LHCN-M2 (cell line): ENCODE measurements around the genes PRRG2 and SCAF1.

- RAMPAGE, long total RNA = no peak
Measured at GRCh38 chr19:49513754-49514172, 1.3 kb downstream of the FCGRT start.

DNA sequence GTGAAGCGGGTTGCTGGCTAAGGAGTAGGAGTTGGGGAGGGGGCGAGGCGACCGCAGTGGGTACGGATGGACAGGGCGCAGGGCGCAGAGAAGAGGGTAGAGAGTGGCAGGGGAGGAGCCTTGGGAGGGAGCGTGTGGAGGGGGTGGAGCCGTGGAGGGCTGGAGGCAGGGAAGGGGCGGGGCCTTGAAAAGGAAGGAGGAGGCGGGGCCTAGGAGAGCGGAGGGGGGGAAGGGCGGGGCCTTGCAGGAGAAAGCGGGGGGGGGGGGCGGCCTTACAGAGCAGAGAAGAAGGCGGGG is 24.5 kb downstream of the NOSIP start:
- RAMPAGE, long total RNA = no peak

DNA sequence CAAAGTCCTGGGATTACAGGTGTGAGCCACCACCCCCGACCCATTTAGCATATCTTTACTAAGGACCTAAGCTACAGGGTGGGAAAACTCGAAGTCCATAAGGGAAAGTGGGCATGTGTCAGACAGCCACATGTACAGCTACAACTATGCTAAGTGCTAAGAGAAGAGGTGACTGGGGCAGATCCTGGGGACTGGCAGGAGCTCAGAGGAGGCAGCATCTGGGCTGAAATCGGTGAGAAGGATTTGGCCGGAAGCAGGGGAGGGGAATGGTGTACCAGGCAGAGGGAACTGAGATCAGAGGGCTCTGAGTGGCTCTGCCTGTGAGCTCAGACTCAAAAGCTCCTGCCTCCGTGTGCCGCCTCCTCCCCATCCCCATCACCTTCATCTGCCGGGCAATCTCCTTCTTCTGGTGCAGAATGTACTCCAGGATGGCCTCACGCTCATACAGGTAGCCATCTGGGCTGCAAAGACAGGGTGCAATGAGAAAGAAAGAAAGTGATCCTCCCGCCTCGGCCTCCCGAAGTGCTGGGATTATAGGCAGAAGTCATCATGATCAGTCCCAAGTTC is 21.8 kb downstream of the NOSIP start:
- RAMPAGE, long total RNA = no peak

DNA sequence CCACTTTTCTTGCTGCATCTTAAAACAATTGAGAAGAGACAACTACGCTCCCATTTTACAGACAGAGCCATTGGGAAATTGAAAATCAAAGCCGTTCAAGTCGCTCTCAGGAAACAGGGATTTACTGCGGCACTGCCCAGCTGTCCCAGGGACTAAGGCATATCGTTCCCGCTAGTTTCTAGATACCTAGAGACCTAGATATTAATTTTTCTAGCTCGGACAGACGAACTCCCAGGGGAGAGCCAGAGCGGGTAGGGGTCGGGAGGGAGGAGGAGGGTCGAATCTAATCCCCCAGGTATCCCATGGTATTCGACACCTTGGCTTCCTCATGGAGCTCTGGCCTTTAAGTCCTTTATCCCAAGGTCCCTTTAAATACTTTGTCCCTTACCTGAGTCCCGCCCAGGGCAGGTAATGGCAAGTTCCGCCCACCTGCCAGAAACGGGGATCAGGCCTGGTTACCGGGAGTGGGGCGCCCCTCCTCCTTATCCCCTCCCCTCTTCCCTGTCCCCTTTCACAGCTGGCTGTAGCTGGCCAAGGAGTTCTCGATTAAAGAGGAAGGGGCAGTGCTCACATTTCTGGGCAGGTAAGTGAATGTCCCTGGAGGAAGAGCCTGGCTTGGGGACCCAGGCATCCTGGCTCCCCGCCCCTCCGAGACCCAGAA is at the start of gene PRRG2:
Gene PRRG2 (plus strand): TSS at position 418 of the 661 bp plus-strand sequence.
- RAMPAGE, long total RNA = no peak

DNA sequence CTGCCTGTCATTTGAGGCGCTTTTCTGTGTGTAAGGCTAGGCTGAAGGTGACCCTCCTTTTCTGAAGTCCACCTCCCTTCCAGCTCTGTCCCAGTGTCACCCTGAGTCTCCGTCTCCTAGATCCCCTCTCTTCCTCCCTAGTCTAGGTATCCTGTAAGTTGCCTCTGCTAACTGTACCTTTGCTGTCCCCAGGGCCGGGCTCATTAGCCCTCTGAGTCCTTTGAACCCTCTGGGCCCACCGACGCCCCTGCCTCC is 1.3 kb upstream of the PRR12 start:
- RAMPAGE, long total RNA = no peak

DNA sequence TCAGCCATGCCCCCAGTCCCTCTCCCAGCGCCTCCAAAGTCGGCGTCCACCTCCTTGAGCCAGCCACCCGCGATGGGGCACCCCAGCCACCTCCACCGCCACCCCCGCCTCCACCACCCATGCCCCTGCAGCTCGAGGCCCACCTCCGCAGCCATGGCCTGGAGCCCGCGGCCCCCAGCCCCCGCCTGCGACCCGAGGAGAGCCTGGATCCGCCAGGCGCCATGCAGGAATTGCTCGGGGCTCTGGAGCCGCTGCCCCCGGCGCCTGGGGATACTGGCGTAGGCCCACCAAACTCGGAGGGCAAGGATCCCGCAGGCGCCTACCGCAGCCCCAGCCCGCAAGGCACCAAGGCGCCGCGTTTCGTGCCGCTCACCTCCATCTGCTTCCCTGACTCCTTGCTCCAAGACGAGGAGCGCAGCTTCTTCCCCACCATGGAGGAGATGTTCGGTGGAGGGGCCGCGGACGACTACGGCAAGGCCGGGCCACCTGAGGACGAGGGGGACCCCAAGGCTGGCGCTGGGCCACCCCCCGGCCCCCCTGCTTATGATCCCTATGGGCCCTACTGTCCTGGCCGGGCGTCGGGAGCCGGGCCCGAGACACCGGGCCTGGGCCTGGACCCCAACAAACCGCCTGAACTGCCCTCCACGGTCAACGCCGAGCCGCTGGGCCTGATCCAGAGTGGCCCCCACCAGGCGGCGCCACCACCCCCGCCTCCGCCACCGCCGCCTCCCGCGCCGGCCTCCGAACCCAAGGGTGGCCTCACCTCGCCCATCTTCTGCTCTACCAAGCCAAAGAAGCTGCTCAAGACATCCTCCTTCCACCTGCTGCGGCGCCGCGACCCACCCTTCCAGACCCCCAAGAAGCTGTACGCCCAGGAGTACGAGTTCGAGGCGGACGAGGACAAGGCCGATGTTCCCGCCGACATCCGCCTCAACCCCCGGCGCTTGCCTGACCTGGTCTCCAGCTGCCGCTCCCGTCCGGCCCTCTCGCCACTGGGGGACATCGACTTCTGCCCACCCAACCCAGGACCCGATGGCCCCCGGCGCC is 6.1 kb downstream of the PRR12 start:
- RAMPAGE, long total RNA = no peak

DNA sequence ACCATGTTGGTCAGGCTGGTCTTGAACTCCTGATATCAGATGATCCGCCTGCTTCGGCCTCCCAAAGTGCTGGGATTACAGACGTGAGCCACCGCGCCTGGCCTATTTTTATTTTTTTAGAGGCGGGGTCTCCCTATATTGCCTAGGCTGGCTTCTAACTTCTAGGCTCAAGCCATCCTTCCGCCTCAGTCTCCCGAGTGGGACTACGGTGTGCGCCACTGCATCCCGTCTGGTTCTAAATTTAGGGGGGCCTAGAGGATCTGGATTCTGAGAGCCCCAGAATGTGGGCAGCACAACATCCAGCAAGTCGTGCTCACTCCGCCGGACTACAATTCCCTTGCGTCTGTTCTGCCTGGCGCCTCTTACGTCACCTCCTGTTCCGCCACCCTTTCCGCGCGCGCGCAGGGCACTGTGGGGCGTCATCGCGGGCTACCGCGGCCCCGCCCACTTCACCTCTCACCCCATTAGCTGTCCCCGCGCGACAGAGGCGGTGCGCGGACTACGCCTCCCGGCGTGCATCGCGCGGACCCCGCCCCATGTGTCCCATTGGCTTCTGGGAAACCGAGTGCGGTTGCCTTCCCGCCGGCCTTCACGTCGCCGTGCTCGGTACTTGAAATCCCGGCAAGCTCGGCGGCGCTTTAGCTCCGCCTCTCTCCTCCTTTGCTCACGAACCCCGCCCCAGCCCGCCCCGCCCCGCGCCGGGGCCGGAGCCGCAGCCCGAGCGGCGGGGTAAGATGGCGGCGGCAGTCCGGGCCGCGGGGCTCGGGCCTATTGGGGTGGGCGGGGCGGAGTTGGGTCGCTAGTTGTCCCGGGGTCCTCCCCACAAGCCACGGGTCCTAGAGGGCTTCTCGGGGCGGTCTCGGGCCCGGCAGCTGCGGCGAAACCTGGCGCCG is at the start of gene SCAF1:
Gene SCAF1 (plus strand): TSS at position 696 of the 893 bp plus-strand sequence.
- RAMPAGE, long total RNA = no peak

- RAMPAGE, long total RNA = no peak
Measured at GRCh38 chr19:49670055-49670694, 4.4 kb downstream of the BCL2L12 start.

DNA sequence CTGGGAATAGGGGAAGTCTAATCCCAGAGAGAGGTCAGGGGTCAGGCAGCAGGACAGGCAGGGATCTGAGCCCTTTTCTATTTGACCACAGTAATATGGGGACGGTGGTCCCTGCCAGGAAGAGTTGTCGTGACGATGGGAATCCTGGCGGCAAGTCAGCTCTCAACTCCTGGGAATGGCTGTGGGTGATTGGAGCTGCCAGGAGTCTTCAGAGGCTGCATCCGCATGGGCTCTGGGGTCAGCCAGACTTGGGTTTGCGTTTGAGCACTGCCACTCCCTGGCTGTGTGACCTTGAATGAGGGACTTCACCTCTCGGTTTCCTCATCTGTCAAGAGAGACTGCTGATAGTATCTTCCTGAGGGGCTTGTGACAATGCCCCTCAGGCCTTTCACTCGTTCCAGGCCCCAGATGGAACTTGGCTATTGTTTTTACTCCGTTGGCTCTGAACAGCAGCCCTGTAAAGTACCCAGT is 1.3 kb downstream of the AP2A1 start:
- RAMPAGE, long total RNA = no peak

DNA sequence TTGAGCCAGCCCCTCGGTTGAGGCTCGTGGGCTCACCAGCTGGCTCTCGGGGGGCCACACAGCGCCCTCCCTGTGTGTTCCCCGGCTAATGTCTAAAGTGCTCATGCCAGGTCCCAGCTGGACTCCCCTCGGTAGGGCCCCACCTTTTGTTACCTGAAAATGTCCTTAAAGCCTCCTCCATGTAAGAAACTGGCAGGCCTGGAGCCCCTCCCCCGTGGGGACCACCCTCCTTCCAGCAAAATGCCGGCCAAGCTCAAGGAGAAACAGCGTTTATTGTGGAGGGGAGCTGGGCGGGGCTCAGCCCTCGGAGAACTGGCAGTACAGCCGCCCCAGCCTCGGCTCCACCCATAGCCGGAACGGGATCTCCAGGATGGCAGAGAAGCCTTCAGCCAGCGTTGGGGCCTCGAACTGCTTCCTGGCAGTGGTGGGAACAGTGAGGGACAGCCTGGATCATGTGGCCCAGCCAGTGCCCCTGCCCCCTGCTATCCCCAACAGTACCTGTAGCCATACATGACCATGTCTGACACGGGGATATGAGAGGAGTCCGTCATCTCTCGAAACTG is 6.3 kb downstream of the PNKP start:
- RAMPAGE, long total RNA = no peak

GRCh38 chr19:49916696-49917834 is 11.9 kb upstream of the ATF5 start:
- RAMPAGE, long total RNA = no peak

- RAMPAGE, long total RNA = no peak
Measured at GRCh38 chr19:50187572-50188367, 15.7 kb upstream of the MYH14 start.

GRCh38 chr19:50322101-50323106 is 6.8 kb downstream of the KCNC3 start:
- RAMPAGE, long total RNA = no peak

GRCh38 chr19:50605937-50606300 is 33.8 kb downstream of the SYT3 start:
- RAMPAGE, long total RNA = no peak

GRCh38 chr19:50658838-50659640 is 9.8 kb downstream of the C19orf81 start:
- RAMPAGE, long total RNA = no peak

DNA sequence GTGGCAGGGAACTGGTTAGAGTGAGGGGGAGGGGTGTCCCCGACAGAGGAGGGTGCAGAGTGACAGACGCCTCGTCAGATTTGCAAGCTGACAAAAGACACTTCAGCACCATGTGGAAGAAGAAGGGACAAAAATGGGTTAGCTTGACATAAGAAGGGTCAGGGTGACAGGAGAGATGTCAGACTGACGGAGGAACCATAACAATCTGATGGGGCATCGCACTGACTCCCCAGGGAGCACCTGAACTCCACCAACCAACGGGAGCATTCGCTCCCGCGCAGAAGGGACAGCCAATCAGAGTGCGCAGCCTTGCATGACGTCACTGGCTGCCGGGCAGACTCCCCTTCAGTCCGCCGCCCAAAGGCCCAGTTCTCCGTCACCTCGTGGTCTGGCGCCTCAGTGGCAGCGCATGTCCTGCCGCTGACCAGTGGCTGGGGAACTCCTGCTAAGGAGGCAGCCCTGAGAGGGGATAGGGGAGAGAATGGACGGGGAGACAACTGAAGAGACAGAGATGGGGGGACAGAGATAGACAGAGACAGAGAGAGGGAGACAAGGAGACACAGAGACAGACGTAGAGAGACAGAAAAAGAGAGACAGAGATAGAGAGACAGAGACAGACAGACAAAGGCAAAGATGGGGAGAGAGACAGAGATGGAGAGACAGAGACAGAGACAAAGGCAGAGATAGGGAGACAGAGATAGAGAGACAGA is 30.2 kb downstream of the C19orf81 start:
- RAMPAGE, long total RNA = no peak

- RAMPAGE, long total RNA = no peak
Measured at GRCh38 chr19:50724968-50726155, 2.2 kb downstream of the CLEC11A start.

- RAMPAGE, long total RNA = no peak
Measured at GRCh38 chr19:50817383-50817733, 6.2 kb downstream of the KLK1 start.

- RAMPAGE, long total RNA = no peak
Measured at GRCh38 chr19:51065311-51065984, 556 bp upstream of the KLK13 start.

GRCh38 chr19:51136731-51137559 is 5.2 kb upstream of the SIGLEC7 start:
- RAMPAGE, long total RNA = no peak